Retinal pigment epithelial cell (primary cell): Measurements from ENCODE around the gene SNX9.

GRCh38 chr6:154507247-154507928, 3.1 kb downstream of the CNKSR3 start:
- RRBS = no CpG with 5 or more reads among the region's 12 CpGs

DNA sequence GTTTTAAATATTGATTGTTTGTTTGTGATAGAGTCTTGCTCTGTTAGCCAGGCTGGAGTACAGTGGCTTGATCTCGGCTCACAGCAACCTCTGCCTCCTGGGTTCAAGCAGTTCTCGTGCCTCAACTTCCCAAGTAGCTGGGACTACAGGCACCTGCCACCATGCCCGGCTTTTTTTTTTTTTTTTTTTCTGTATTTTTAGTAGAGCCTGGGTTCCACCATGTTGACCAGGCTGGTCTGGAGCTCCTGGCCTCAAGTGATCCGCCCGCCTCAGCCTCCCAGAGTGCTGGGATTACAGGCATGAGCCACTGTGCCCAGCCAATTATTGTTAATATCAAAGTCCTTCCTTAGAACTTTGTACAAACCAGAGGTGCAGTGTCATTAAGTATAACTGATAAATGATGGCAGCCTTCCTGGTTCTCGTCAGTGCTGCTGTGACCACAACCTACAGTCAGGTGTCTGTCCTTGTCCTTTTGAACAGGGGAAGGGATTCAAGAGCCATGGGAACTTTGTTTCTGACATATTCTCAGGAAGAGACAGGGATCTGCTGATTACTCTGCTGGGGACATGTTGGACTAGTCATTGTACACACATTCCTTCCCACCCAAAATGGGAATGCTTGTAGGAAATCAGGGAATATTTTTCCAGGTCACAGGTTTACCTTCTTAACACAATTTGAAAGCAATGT, 103.3 kb upstream of the TIAM2 start:
- RRBS = no CpG with 5 or more reads among the region's 6 CpGs

GRCh38 chr6:156013090-156013656, 557.5 kb upstream of the NOX3 start:
- RRBS = no CpG with 5 or more reads among the region's 5 CpGs

- RRBS = no CpG with 5 or more reads among the region's 3 CpGs
These were observed 497.9 kb upstream of the ARID1B start for GRCh38 chr6:156279132-156279808.

DNA sequence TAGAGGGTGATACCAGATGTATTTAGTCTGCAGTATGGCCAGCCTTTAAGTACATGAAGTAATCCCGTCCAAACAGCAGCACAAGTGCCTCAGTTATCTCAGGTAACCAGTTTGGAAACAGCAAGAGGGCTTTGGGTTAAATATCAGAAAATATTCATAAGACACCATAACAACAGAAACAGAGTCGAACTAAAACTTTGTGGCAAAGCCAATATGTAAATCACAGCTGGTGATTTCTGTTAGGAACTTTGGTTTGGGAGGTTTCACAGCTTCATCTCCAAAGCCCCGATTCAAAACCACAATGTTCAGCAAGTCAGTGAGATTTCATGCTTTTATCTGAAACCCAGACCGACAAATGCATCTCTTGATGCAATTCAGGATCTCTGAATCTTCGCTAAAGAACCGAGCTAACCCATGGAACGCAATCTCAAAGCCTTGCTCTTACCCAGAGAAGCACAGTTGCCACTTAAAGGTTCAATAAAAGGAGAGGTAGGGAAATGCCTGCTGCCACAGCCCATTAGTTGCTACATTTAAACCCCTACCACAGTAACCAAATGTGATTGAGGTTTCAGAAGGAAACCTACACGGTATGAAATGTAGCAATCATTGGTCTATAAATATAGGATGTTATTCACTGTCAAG, 381.1 kb upstream of the ARID1B start:
- RRBS = no CpG with 5 or more reads among the region's 8 CpGs

DNA sequence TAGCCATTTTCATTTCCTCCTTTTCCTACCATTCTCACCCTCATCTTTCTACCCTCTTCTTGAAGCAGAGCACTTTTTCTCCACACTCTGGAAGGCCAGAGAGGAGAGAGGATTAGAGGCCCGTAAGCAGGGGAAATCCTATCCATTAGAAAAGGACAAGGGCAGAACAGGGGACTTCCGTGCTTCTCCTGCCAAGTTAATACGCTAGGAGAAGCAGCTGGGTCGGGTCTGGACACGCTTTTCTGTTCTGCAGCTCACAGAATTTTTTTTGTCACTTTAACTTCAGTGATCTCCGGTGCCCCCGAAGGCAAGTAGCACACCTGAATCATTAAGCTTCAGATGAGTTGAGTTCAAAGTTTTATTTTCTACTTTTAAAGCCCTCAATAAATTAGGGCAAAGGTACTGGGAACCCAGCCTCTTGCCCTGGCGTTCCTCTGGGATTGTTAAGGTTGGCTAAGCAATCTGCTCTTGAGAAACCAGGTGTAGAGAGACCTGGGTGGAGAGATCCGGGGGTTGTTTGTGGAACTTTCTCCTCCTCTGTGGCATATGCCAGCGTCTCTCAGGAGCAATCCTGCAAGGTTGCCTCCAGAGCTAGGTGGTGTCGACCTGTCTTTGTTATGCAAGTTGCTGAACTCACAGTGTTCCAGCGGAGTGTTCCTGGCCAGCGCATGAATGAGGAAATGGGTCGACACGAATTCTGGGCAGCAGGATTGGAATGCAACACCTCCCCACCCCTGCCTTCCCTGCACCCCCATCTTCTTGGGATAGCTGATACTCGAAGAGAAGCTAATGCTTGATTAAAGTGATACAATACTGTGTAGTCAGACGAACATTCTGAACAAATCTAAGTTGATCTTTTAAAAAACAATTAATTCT, 56.0 kb upstream of the ARID1B start:
- RRBS = no CpG with 5 or more reads among the region's 17 CpGs

DNA sequence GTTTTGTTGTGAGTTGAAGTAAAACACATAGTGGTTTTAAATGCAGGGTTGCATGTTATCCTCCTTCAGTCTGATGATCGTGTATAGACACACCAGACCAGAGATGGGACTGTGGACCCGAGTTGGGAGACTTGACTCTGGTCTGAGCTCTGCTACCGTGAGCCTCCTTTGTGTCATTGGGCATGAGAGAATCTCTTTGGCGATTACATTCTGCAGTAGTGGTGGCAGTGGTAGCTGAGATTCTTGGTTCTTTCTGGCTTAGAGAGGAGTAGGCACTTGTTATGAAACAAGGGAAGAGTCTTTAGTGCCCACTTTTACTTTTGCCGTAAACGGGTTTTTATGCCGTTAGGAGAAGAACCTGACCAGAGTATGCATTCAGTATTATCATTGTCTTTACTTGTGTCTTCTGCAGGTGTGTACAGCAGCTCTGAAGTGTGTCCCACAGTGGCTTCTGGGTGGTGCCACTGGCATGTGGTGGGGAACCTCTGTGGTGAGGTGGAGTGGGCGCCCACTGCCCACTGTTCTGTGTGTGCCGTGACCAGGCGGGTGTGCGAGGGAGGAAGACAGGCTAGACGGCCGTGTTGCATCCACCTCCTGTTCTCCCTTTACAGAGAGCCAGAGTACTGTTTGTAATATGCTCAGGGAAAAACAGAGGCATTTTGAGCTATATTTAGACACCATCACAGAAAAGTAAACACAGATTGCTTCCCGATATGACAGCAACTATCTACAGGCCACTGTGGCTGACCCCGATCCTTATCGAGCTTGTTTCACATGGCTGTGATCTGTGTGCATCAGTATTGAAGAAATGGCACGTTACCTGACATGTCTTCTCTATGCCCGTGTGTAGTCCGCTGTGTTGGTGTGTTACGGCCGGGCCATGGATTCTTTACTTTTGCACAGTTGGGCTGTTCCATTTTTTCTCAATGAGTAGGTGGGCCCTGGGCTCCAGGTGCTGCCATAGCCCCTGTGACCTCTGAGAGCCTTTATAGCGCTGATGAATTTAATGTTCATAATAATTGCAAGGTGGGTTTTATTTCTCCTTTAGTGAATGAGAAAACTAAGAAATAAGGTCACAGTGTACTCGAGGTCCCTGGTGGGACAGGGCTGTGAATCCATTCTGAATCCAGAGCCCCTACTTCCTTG, 45.5 kb downstream of the ARID1B start:
- RRBS = no CpG with 5 or more reads among the region's 23 CpGs

- RRBS = no CpG with 5 or more reads among the region's 12 CpGs
These were observed 62.5 kb downstream of the ARID1B start for GRCh38 chr6:156839551-156840148.

- RRBS = no CpG with 5 or more reads among the region's 4 CpGs
These were observed 159.6 kb downstream of the ARID1B start for GRCh38 chr6:156936725-156937293.

DNA sequence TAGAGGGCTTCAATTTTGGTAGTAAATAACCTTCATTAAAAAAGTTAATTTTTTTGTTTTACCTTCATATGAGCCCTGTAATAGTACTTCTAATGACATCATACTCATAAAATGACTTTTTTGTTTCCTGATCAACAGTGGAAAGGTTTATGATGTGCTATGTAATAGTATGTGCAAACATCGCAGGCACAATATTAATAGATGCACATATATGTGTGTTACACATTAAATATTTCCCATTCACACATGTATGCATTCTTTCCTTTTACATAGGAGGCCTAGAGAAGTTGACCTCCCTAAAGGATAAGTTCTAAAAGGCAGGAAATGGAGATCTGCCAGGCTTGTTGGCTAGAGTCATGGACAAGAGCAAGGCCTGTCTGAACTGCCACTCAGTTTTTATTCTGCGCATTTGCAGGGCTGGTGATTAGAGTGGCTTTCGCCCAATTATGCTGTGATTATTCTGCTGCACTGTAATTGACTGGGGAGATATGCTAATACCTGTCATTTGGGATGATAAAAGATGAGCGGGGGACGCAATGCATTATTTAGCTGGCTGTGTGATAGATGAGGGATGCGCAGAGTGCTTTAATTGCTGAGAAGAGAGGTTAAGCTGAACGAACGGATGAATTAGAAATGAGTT, 272.6 kb downstream of the TMEM242 start:
- RRBS = no CpG with 5 or more reads among the region's 8 CpGs

DNA sequence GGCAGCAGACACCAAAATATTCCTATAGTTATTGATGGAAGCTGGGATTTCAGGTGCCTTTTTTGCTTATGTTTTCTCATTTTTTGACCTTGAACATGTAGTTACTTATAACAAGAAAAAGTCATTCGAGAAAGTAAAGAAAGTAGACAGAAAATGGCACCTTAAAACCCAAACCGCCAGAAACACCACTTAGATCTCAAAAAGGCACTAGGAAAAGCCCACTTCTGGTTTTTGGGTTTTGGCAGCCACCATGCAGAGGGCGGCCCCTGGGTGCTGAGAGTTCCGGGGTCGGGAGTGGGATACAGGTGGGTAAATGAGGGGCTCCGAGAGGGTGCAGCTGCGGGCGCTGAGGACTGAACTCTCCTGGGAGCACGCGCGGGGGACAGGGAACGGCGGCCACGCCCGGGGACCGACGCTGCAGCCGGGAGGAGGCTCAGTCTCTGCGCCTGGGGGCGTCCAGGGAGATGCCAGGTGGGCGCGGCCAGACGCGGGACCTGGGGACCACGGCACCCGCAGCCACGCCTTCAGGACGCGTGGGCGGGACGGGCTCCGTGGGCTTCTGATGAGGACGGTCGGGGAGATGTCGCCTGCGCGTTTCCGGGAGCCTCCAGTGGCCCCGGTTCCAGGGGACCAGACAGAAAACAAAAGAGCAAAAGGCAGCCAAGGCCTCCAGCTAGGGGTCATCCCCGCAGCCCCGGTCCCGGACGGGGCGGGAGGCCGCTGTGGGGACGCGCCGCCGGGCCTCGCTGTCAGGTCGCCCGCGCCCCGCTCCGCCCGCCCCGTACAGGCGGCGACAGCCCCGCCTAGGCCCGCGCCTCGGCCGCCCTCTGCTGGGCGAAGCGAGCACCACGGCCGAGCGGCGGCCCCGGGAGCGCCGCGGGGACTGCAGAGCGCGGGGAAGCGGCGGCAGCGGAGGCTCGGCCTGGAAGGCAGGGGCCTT, 49.0 kb downstream of the TMEM242 start:
- RRBS = 2% methylated on average over 18 of the region's 80 CpGs

DNA sequence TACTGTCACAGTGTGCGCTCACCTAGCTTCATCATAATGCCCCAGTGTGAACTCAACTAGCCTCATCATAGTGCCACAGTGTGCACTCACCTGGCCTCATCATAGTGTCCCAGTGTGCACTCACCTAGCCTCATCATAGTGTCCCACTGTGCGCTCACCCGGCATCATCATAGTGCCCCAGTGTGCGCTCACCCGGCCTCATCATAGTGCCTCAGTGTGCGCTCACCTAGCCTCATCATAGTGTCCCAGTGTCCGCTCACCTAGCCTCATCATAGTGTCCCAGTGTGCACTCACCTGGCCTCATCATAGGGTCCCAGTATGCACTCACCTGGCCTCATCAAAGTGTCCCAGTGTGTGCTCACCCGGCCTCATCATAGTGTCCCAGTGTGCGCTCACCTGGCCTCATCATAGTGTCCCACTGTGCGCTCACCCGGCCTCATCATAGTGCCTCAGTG, 10.5 kb downstream of the TMEM242 start:
- RRBS = no CpG with 5 or more reads among the region's 11 CpGs

DNA sequence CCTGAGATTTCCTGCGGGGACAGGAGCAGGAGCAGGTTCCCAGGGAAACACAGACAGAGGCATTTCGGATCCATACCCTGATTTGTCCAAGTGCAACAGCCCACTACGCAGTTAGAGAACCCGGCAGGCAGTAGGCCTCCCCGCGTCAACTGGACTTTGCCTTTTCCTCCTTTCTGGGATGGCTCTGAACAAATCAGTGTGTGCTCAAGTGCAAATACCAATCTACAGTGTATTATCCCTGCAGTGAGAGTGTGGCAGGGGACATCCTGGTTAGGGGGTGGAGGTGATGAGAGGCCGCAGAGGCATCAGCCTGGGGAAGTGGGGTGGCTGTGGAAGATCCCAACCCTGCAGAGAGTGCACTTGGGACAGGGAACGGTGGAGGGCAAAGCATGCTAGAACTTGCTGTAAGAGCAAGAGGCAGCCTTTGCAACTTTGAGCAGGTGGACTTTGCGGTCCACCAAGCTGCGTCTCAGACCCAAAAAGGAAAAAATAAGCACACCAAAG, 159.0 kb downstream of the ZDHHC14 start:
- RRBS = no CpG with 5 or more reads among the region's 10 CpGs

GRCh38 chr6:157592353-157593034, 211.5 kb downstream of the ZDHHC14 start:
- RRBS = 86% methylated on average over 4 of the region's 22 CpGs

- RRBS = under 1% methylated on average over 90 of the region's 146 CpGs
These were observed at the start of gene SNX9 for GRCh38 chr6:157822293-157823545. SNX9 (plus strand) TSS chr6:157823246.

GRCh38 chr6:157860027-157861006, 37.3 kb downstream of the SNX9 start:
- RRBS = no CpG with 5 or more reads among the region's 9 CpGs

DNA sequence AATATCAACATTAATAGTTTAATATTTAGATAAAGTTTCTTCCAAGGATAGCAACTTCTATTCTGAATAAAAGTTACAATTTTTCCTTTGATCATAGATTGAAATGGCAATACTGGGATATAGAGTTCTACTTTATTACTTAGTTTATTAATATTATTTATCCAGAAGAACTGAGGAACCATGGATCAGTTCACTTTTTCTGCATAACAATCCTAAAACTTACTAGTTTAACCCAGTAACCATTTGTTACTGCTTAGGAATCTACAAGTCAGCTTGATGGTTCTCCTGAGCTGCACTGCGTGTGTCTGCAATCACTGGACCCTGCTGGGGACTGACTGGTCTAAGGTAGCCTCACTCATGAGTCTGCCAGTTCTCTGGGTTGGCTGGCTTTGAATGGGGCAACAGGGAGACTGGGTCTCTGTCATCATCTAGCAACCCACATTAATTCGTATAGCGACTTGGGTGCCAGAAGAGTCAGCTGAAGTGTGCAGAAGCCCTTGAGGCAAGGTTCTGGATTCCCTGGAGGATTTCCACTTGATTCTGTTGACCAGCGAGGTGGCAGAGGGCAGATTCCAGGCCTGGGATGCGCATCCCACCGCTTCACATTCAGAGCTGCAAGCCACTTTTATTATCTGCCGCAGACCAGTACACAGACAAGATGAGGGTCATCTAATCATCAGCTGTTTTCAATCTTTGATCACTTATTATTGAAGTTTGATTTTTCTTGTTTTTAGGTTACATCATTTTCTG, 49.3 kb downstream of the SNX9 start:
- RRBS = no CpG with 5 or more reads among the region's 7 CpGs

GRCh38 chr6:157877516-157878601, 54.8 kb downstream of the SNX9 start:
- RRBS = no CpG with 5 or more reads among the region's 15 CpGs

- RRBS = no CpG with 5 or more reads among the region's 13 CpGs
These were observed 55.7 kb downstream of the SNX9 start for GRCh38 chr6:157878602-157879379.

DNA sequence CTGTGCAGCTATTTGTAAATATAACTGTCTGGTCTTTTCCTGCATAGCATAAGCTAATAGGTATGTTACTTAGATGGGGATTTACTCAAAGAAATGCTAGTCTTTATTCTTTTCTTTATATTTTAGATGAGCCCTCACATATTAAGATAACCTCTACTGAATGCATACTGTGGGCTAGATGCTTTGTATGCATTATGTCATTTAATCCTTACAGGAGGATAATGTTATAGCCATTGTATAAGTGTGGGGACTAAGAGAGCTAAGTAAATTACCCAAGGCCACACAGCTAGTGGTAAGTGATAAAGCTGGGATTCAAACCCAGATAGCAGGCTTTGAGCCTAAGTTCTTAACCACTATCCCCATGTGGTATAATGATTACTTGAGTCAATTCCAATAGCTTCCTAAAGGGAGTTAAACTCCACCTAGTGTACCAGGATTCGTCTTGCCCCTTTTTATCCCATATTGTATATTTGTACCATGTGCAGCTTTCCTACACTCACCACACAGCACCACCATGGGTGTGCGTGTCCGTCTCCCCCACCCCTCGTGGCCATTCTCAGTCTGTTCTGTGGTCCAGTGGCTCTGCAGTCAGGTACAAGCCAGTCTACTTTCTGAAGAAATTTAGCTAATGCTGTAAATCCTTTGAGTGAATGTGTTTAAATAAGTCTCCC, 66.8 kb downstream of the SNX9 start:
- RRBS = no CpG with 5 or more reads among the region's 4 CpGs